Daoy (cell line): Measurements from ENCODE around the genes ACTL6A and MRPL47.

GRCh38 chr3:177299754-177300712 is 102.8 kb upstream of the TBL1XR1 start:
- RAMPAGE, long total RNA = no peak

DNA sequence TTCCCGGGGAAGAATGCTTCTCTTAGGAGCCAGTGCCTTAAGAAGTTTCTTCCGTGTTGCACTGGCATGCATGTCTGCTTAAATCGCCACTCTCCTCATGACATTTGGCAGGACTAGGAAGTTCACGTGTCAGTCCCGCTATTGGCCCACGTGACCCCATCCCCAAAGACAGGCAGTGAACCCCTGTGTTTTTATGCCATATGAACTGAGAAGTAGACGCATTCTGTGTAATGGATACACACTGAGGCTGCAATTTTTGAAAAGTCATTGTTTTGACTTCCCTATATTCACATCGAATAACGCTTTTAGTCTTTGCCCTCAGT is 125.6 kb upstream of the TBL1XR1 start:
- RAMPAGE, long total RNA = no peak

DNA sequence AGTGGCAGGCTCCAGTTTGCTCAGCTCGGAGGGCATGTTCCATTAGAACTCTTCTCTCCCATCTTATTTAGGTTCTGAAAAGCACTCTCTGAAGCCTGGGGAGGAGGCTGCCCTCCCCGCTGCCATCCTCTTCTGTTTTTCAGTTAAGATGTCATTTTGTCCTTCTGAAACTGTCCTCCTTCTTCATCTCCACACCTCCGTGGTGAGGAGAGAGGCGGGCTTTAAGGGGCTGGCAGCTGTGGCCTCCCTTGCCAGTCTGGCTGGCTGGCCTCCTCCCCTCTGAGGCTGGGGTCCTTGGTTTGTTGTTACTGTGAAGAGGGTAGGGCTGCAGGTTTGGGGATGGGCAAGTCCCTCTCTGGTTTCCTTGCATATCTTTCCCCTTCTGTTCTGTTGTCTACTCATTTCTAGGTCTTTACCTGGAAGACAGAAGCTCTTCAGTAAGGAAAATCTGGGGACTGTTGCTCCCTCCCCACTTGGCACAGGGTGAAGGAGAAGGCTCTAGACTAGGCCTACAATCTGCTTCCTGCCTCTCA is 226.2 kb upstream of the TBL1XR1 start:
- RAMPAGE, long total RNA = no peak

DNA sequence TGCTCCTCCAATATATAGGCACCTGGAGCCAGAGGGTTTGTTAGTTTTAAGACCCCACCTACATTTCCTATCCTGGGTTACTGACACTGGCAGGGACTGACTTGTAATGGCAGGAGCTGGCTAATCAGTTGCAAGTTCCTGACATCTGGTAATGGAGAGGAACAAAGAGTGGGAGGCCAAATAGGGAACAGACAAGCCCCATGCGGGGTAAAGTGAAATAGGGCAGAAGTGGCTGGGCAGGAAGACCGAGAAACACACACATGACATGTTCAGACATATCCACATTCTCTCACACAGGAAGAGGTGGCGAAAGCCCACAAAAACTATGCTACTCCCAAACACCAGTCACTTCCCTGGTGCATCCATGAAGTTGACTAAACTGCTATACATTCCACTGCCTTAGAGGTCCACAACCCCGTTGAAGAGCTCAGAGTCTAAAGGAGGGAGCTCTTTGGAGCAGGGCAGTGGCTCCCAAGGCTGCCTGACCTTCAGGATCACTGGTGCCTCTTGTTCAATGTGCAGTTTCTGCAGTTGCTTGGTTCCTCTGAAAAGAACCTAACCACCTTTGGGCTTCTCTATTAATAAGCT is 394.1 kb upstream of the TBL1XR1 start:
- RAMPAGE, long total RNA = no peak

- RAMPAGE, long total RNA = no peak
Observed at GRCh38 chr3:177646835-177647117, 449.5 kb upstream of the TBL1XR1 start.

DNA sequence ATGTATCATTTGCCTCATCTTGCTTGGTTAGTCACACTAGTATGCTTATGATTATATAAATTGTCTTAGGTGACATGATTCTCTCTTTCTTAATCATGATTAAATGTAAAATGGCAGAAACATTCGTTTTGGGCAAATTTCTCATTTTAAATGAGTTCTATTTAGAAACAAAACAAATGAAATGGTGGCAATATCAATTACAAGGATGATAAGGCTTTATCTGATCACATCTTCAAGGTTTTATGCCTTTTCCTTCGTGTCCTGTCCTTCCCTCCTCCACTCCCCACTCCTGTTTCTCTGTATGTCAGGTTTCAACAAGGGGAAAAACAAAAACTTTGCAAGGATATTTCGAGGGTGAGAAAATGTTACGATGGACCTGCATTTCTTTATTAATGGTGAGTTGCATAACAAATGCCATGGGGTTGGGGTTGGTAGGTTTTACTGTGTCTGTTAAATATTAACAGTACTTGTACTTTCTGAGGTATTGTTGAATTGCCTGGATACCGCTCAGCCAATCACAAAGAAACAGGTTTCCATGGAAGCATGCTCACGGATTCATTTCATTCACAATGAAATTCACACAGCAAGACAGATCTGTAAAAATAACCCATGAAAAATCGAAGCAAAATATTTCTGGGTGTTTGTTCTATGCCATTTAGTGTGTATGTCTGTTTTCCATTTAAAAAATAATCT is 479.5 kb upstream of the TBL1XR1 start:
- RAMPAGE, long total RNA = no peak

DNA sequence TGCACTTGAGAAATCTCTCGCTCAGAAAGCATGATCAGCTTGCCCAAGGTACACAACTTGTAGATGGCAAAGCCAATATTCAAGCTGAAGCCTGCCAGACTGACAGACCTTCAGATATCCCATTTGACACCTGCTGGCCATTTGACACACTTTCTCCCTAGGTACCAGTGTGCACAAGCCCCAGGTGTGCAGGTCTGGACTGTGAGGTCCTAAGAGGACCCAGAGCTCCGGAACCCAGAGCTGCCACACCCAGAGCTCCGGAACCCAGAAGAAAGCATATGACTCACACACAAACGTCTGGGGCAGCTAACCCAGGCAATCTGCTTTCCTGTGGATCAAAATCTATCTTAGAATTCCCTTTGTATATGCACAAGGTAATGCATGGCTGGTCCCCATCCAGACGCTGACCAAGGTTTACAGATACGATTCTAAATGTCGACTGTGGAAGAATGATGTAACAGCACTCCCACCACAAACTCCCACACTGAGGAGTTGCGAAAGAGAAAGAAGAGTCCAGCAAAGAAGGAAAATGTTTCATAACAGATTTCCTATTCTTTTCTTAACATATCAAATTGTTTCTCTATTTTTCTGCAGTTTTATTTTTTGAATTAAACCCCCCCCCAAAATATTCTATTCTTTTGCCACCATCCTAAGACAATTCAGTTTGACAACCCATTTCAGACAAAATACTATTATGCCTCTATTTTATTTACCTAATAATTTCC is 15.7 kb downstream of the KCNMB2 start:
- RAMPAGE, long total RNA = no peak

GRCh38 chr3:178859849-178860639 is 211.6 kb downstream of the ZMAT3 start:
- RAMPAGE, long total RNA = no peak

GRCh38 chr3:179179945-179180784 is 32.0 kb downstream of the PIK3CA start:
- RAMPAGE, long total RNA = no peak

DNA sequence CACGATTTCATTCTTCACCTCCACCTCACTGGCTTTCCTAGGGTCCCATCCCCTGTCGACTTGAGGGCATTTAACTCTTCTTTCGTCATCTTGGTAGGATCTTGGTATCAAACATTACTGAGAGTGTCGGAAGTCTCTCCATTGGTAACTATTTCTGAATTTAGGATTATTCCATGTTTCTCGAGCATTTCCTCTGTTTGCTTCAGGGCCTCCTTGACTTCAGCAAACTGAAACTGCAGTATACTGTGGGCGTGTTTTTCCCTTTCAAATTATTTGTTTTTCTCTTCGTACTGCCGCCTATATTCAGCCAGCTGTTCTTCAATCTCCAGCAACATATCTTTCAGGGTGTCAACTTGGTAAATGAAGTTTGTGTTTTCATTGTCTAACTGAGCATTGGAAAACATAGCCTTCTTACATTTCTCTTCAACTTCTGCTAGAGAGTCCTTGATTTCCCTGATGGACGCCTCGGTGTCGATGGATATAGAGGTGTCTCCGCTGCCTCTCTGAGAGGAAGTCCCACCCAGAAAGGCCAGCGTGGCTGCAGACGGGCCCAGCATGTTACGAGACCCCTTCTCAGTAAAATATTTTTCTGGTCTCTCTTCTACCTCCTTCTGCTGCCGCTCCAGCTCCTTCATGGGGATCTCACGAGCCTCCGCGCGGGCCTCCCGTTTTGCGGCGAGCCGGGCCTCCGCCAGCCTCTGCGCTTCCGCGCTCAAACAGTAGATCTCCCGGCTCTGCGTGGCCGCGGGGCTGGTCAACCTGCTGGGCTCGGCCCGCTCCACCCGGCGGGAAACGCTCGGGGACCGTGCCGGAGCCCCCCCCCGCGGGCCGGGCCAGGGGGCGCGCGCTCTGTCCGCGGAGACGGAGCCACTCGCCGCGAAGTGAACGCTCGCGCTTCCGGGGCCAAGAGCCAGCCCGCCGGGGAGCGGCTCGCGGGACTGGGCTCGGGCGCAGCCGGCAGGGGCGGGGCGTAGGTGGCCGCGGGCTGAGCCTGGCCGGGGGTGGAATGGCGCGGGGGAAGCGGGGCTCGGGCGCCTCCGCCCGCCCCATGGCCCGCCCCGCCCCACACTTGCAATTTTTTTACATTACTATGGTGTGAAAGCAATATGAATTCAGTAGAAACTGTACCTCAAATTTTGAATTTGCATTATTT is 10.0 kb upstream of the KCNMB3 start:
- RAMPAGE, long total RNA = no peak

GRCh38 chr3:179323575-179324177 is 845 bp downstream of the ZNF639 start:
- RAMPAGE, long total RNA = no peak

- RAMPAGE, long total RNA = no peak
Observed at GRCh38 chr3:179335205-179335801, 12.2 kb upstream of the MFN1 start.

DNA sequence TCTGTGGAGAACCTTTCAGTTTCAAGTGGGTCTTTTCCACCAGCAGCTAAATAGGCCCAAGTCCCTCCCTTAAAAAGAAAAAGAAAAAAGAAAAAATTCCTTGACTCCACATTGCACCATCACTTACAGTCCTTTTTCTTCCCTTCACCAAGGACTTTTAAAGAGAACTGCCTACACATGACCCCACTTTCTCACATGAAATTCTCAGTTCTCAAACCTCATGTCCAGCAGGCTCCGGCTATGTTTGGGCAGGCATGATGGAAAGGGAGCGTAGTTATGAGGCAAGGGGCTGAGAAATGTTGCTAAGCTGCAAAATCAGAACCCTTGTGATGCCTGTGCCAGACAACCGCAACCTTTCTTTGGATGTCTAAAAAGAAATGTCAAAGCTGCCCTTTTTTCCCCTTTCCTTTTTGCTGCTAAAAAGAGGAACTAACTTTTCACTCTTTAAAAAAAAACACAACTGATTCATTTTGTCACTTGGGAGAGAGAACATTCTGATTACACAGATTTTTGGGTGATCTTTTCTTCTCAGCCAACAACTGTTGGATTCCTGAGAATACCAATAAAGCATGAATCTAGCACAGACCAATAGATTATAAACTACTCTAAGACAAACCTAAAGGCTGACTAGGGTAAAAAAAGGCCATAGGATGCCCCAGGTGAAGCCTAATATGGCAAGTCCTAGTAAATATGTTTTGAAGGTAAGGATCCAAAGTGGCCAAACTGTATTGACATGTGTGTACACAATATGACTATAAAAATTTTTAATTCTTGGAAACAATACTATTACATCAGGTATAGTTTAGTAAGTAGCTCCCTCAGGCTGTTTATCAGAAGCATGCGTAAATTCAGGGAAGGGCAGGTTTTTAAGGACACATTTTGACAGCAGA is 19.1 kb downstream of the GNB4 start:
- RAMPAGE, long total RNA = no peak

DNA sequence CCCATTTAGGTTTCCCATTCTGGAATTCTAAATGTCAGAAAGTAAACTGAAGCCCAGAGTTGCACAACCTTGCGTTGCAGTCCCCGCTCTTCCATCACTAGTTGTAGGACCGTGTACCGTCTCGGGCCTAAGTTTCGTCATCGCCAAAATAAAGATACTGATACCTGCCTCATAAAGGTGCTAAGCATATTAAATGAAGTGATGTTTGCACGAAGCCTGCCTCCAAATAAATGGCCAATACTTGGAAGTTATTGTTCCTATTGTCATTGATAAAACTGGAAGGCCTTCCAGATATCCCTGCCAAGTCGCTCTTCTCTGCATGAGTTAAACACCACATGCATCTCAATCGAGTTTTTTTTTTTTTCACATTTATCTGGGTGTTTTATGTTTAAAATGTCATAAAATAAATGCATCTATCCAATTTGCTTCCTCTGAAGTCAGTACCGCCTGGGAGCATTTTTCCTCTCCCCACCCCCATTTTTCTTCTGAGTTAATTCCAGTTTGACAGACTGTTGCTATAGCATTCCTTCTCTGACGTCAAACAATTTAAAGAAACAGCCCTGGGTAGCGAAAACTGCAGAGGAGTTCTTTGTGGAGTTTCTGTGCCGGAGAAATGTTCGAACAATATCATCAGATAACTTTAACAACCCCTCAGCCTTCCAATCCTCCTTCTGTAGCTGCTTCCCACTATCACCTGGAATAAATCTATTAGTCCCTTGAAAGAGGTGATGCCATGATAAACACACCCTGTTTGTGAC is 777 bp upstream of the GNB4 start:
- RAMPAGE, long total RNA = no peak

DNA sequence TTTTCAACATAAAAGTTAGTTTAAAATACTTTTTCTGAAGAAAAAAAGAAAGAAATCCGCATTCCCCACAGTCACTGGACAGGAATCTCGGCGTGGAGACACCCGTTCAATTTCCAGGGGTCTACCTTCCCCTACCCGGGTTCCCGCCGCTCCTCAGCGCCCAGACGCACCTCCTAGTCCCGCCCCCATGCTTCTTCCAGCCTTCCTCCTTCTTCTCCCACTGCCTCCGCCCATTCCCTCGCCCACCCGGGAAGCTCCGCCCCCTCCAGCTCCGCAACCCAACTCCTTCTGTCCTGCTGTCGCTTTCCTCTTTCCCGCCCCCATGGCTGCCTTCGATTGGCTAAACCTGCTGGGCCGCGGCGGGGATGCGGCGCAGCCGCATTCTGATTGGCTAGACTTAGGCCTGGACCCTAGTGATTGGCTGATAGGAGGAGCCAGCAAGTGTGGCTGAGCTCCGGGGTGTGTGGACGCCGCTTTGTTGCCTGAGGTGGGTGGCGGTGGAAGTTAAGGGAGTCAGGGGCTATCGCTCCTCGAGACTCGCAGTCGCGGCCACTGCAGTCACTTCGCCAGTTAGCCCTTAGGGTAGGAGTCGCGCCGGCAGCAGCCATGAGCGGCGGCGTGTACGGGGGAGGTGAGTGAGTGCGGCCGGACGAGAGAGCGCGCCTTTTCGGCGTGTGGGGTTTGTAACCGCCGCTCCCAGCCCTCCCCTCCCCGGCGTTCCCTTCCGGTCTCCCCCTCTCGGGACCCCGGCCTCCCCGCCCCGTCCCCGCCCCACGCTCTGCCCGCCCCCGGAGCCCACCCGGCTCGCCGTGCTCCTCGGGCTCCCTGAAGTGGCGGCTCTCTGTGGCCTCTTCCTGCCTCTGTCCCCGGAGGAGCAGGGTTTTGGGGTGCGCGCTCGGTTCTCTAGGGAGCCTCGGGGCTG is at the start of gene ACTL6A:
Gene ACTL6A (plus strand): TSS at position 440 of the 922 bp plus-strand sequence.
- RAMPAGE, long total RNA = start-site peak on the plus strand centred at position 472 of the sequence, 32 bp wide, 304 and 75 reads in 2 replicates

DNA sequence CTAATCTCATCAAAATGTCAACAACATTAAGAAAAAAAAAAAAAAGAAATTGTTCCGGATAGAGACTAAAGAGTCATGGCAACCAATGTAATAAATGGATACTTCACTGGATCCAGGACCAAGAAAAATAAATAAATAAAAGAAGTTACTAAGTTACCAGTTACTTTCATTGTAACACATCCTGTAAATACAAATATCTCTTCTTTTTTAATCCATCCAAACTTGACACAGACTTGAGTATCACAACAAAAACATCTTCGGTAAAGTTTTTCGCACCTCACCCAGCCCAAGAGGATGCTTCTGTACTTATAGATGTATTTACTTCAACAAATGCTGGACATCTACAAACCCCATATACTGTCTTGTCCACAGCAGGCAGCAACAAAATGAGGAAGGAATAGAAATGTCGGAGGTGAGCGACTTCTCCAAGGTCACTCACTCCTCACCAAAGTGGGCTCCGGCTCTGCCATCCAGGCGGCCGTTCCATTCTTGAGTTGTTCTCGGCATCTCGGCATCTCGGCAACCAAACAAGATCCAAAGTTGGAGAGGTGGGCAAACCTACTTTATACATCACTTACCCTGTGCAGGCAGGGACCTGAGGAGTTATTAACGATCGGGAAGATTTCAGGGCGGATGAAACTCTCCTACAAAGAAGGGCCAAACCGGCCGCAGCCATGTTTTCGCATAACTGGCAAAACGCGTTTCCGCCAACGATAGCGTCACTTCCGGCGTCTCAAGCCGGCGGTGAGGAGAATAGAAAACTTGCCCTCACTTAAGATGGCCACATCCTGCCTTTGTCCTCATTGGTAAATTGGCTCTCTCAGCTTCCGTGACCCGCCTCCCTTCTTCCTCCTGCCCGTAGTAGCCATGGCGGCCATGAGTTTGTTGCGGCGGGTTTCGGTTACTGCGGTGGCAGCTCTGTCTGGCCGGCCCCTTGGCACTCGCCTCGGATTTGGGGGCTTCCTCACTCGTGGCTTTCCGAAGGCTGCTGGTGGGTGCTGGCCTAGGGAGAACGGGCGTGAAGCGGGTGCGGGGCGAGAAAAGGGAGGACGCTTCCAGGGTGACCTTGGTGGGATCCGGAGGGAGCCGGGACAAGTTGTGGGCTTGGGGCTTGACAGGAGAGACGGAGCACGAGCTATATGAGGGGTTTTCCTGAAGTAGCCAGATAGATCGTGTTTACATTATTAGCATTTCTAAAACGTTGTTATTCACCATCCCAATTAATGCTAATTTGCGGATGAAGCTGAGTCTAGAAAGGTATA is at the start of gene MRPL47:
Gene MRPL47 (minus strand): TSS at position 690 of the 1,262 bp plus-strand sequence.
- RAMPAGE, long total RNA = start-site peak on the minus strand centred at position 690 of the sequence, 40 bp wide, 189 and 65 reads in 2 replicates; start-site peak on the plus strand centred at position 867 of the sequence, 47 bp wide, 1,018 and 43 reads in 2 replicates

DNA sequence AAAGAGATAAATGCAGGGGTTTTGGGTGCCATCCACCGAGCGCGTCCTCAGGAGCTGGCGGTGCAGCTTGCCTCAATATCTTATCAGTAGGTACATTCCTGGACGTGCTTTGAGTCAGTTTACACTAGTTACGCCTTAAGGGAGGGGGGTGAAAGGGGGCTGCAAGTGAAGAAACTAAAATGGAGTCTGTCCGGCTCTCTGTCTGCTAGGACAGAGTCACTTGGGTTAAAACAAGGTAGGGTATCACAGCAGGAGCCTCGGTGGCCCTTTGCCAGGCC is 28.6 kb downstream of the USP13 start:
- RAMPAGE, long total RNA = no peak

- RAMPAGE, long total RNA = no peak
Observed at GRCh38 chr3:179719666-179720530, 67.1 kb downstream of the USP13 start.

DNA sequence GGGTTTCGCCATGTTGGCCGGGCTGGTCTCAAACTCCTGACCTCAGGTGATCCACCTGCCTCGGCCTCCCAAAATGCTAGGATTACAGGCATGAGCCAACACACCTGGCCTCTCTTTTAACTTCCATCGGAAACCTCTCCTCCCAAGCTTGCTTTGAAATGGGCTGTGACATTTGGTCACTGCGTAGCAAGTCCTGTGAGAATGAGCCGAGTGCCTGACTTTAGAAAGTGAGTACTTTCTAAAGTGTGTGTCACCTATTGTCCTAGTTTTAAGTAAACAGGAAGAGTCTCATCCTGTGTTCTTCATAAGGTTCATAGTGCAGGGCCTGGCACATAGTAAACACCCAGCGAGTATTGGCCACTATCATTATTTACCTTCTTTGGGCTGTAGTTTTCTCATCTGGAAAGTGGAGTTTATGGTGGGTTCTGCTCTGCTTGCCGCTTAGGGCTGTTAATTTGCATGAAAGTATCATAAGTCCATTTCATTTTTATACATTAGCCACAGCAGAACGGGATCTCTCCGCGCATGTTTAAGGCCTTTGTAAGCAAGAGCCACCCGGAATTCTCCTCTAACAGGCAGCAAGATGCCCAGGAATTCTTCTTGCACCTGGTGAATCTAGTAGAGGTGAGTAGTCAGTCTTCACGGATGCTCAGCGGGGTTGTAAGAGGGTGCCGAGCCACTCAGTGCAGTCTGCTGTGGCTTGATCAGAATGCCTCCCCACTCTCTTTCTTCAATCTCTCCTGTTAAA is 87.1 kb downstream of the USP13 start:
- RAMPAGE, long total RNA = no peak

DNA sequence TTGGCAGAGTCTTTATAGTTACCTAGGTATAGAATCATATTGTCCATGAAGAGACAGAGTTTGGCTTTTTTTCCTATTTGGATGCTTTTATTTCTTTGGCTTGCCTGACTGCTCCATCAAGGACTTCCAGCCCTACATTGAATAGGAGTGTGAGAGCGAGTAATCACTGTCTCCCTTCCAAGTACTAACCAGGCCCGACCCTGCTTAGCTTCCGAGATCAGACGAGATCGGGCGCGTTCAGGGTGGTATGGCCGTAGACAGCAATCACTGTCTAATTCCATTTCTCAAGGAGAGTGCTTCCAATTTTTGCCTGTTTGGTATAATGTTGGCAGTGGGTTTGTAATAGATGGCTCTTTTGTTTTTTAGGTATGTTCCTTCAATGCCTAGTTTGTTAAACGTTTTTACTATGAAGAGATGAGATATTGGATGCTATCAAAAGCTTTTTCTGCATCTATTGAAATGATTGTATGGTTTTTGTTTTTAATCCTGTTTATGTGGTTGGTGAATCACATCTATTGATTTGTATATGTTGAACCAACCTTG is 125.1 kb upstream of the PEX5L start:
- RAMPAGE, long total RNA = no peak